AG09319 (cell line): Measurements from ENCODE around the genes ITCH and EDEM2.

DNA sequence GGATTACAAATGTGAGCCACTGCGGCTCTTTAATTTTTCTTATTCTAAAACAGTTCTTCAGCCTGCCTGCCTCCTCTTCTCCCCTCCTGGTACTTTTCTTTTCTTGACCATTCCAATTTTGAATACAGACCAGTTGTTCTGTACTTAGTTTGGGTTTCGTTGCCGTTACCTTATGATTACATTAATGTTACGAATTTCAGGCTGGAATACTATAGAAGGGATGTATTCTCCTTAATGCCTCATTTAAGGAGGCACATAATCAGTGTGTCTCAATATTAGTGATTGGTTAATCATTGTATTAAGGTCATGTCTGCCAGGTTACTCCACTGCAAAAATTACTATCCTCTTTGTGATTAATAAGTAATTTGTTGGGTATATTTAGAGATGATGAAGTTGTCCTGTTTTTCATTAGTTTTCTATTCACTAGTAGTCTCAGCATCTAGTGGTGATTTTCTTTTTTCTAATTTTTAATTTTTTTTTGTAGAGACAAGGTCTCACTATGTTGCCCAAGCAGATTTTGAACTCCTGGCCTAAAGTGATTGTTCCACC lies 66.3 kb downstream of the CBFA2T2 start:
- RRBS, result no CpG with 5 or more reads among the region's 4 CpGs

DNA sequence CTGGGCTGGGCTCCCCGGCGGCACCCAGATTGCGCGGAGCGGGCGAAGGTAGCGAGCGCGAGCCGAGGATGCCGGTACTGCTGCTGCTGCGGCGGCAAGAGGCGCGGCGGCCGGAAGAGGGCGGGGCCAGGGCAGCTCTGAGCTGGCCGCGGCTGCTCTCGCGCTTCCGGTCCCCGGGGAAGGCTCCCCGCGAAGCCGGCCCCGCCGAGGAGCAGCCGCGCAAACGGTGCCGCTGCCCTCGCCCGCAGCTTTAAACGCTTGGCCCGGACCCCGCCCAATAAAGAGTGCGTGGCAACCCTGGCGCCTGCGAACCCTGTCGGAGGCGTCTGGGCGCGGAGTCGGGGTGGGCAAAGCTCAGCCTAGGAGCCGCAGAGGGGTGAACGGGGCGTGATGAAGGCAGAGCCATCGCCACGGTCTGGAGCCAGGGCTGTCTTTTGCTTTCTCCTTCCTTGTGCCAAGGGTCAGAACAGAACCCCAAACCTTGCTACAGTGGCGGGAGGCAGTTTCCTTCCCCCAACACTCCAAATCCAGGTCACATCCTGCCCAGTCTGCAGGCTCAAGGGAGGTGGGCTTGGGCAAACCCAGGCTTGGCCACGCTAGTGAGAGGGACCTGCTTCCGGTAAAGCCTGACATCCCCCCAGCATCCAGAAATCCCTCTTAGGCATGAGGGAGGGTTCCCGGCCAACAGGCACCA lies 1.6 kb downstream of the C20orf144 start:
- RRBS, result 3% methylated on average over 36 of the region's 55 CpGs

DNA sequence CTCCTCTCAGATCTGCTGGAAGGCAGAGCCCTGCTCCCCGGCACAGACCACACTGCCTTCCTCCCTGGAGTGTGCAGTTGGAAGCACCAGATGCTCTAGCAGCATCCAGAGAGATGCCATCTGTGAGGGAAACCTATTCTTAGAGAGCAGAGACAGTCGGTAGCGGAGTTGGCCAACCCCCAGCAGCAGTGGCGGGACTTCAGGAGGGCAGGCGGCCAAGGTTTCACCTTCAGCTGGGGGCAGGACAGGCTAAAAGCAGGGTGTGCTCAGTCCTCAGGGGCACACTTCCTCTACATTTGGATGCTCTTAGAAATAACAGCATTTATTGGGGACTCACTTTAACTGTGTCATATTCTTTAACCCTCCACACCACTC lies 16.8 kb upstream of the E2F1 start:
- RRBS, result no CpG with 5 or more reads among the region's 5 CpGs

DNA sequence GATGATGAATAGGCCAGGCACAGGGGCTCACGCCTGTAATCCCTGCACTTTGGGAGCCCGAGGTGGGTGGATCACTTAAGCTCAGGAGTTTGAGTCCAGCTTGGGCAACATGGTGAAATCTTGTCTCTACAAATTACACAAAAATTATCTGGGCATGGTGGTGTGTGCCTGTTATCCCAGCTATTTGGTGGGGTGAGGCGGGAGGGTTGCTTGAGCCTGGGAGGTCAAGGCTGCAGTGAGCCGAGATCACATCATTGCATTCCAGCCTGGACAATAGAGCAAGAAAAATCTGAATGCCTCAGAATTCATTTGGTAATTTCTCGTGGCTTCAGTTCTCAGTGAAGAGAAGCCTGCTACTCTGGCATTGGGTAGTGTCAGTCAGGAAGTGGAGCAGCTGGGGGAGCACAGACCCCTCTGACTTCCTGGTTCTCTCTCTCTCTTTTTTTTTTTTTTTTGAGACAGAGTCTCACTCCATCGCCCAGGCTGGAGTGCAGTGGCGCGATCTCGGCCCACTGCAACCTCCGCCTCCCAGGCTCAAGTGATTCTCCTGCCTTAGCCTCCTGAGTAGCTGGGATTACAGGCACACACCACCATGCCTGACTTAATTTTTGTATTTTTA lies 24.2 kb downstream of the ZNF341 start:
- RRBS, result no CpG with 5 or more reads among the region's 10 CpGs

DNA sequence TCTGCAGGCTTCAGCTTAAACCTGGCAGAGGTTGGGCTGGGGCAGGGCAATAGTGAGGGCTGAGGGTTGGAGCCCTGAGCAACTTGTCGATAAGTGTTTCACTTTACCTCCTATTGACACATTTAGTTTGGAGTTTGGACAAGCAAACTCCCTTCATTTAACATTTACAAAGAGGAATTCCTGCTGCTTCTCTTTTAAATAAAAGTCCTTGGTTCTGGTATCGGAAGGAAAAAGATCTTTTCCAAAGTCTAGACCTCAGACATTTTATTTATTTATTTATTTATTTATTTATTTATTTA lies 32.4 kb downstream of the RALY start:
- RRBS, result no CpG with 5 or more reads among the region's 2 CpGs

- RRBS, result no CpG with 5 or more reads among the region's 5 CpGs
Observed at GRCh38 chr20:34035569-34036067, 41.9 kb downstream of the RALY start.

DNA sequence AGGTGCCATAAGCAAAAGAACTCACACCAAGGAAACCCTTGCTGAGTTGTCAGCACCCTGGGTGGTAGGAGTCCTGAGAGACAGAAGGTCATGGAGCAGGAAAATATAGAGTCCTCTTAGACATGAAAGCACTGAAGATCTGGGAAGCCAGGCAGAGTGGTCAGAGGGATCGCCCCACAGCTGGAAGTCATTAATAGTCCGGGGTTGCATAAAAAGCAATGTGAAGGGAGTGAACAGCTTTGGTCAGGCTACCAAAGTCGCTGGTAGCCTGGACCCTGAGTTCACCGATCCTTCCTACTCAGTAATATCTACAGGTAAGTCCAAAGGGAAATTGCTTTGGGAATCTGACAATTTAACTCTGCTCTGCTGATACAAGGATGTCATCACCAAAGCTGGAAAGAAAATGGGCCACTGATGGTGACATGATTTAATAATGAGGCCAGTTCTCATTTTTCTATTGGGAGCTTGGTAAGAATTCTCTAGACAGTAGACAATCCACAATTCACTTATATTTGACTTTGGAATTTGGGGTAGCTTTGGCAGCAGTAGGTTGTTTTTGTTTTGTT lies 54.9 kb upstream of the ASIP start:
- RRBS, result no CpG with 5 or more reads among the region's 4 CpGs

DNA sequence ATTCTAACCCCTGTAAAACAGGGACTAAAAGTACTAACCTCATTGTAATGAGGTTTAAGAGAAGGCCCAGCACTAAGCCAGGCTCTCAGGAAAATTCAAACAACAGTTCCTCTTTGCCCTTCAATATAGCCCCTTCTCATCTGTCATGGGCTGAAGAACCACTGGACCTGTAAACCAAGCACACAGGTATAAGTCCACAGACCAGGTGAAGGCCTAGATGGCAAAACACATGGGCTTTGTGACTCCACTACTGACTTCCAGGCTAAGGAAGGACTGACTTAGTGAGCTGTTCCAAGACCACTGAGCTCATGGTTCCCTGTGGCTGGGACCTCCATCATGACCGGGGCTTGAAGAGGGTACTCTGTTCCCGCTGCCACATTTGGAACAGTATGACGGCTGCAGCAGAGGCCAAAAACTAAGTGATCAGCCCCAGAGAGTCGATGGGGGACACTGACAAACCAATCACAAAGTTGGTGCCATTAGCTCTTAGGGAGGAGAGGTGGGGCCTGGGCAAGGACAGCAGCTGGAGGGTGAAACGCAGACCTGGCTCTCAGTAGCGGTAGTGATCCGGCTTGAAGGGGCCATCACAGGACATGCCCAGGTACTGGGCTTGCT lies 22.6 kb downstream of the AHCY start:
- RRBS, result no CpG with 5 or more reads among the region's 7 CpGs

DNA sequence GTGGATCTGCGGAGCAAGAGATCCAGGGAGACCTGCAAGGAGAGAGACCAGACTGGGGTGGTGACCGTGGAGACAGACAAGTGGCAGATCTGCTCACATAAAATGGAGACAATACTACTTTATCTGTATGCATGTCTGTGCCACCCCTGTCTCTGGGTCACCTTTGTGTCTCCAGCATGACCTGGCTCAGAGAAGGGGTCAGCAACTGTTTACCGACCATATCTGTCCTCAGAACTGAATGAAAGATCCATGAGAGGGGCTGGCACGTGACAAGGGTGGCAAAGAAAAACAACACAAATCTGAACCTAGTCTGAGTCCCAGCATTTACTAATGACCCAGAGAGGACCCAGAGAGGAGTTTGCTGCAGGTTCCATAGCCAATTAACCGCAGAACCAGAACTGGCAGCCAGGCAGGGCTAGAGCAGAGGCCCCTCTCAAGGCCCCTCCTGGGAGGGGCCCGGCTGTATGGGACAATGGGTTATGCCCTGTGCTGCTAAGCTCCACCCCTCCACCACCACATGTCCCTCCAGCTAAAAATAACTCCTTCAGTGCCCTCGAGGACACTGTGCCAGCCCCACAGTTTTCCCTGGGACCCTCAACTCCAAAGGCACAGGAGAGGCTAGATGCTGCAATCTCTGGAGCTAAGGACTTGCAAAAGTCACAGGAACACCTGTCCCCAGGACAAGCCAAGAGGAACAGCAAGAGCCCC lies 2.2 kb downstream of the AHCY start:
- RRBS, result no CpG with 5 or more reads among the region's 7 CpGs

DNA sequence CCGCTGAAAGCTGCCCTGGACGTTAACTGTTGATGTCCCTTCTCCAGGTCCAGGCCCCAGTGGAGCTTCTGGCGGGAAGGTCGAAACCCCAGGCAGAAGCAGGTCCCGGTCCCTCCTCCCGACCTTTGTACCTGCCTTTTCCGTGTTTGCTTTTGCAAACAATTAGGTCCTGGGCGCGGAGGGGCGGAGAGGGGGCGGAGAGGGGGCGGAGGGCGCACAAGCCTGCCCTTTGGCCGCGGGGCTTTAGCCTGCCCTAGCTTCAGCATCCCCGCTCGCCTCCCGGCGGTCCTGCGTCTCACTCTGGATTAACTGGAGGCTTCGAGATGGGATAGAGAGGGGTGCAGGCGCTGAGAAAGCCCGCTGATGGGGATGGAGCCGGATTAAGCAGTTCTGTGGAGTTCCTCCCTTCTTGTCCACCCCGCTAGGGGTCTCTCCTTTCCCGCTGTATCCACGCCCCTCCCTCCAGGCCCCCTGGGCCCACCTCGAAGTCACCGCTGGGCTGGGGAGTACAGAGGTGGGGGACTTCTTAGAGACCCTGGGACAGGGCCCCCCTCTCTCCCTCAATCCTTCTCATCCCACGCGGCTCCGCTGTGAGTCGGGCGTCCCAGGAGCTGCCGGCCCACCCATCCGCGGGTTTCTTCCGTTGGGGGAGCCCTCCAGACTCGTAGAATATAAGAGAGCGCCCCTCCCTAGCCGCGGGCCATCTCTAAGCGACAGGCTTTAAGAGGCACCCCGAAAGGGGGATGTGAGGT lies 8.4 kb upstream of the AHCY start:
- RRBS, result 11% methylated on average over 6 of the region's 44 CpGs

GRCh38 chr20:34343498-34344199 lies 19.4 kb upstream of the ITCH start:
- RRBS, result no CpG with 5 or more reads among the region's 9 CpGs

GRCh38 chr20:34362953-34363821 lies at the start of gene ITCH:
ITCH (plus strand) TSS chr20:34363273.
- RRBS, result under 1% methylated on average over 49 of the region's 75 CpGs

- RRBS, result no CpG with 5 or more reads among the region's 20 CpGs
Observed at GRCh38 chr20:34546654-34547491, 11.6 kb upstream of the MAP1LC3A start.

DNA sequence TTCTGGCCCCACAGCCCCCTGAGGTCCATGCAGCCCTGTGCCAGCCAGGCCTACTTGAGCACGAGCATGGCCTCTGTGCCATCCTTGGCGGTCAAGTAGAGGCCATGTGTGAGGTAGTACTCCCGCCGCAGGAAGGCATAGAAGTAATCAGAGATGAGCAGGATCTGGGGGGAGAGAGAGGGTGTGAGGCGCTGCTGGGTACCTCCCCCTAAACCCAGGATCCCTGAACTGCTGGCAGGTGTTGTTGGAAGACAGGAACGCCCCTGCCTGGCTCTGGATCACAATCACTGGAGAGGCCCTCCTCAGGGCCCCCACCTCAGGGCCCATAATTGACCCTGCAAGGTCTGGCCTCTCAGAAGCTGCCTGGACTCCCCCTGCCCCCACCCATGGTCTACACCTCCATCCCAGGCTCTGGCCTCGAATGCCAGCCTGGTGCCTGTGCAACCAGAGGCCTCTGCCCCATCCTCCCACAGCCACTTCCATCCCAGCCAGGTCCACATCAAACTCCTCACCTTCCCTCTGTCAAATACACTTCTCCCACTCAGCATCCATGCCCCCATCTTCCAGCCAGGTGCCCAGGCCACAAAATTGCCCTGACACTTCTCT lies 2.4 kb downstream of the MAP1LC3A start:
- RRBS, result no CpG with 5 or more reads among the region's 7 CpGs

DNA sequence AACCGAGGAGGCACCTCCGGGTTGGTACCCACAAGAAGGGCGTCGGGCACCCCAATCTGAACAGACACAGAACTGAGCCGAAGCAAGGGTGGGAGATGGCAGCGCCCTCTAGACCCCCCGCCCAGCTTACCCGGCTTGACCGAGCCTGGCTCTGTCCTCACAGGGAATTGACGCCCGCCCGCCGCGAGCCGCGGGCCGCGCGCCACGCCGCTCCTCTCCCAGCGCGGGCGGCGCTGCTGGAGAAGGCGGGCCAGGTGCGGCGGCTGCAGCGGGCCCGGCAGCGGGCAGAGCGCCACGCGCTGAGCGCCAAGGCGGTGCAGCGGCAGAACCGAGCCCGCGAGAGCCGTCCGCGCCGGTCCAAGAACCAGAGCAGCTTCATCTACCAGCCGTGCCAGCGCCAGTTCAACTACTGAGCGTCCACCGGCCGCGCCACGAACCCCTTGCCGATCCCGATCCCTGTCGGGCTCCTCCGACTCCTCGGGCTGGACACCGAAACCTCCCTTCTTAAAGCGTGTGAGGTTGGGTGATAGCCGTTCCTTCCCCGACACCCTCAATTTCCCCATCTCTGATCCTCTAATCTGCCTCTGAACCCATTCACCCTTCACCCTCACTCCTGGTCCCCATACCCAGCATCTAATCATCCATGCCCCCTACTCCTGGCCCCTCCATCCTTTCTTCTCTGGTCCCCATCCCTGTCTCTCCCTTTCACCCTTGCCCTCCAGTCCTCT lies 5.9 kb downstream of the TP53INP2 start:
- RRBS, result 2% methylated on average over 18 of the region's 60 CpGs

DNA sequence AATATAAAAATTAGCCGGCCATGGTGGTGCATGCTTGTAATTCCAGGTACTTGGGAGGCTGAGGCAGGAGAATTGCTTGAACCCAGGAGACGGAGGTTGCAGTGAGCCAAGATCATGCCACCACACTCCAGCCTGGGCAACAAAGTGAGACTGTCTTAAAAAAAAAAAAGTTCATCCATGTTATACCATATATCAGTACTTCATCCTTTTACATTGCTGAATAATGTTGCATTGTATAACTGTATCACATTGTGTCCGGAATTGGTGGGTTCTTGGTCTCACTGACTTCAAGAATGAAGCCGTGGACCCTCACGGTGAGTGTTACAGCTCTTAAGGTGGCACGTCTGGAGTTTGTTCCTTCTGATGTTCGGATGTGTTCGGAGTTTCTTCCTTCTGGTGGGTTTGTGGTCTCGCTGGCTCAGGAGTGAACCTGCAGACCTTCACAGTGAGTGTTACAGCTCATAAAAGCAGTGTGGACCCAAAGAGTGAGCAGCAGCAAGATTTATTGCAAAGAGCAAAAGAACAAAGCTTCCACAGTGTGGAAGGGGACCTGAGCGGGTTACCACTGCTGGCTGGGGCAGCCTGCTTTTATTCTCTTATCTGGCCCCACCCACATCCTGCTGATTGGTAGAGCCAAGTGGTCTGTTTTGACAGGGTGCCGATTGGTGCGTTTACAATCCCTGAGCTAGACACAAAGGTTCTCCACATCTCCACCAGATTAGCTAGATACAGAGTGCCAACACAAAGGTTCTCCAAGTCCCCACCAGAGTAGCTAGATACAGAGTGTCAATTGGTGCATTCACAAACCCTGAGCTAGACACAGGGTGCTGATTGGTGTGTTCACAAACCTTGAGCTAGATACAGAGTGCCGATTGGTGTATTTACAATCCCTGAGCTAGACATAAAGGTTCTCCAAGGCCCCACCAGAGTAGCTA lies 21.5 kb downstream of the ACSS2 start:
- RRBS, result no CpG with 5 or more reads among the region's 13 CpGs

GRCh38 chr20:35002384-35003476 lies 47.1 kb downstream of the MYH7B start:
- RRBS, result no CpG with 5 or more reads among the region's 18 CpGs

GRCh38 chr20:35144733-35145277 lies 2.3 kb downstream of the EDEM2 start:
- RRBS, result no CpG with 5 or more reads among the region's 8 CpGs

DNA sequence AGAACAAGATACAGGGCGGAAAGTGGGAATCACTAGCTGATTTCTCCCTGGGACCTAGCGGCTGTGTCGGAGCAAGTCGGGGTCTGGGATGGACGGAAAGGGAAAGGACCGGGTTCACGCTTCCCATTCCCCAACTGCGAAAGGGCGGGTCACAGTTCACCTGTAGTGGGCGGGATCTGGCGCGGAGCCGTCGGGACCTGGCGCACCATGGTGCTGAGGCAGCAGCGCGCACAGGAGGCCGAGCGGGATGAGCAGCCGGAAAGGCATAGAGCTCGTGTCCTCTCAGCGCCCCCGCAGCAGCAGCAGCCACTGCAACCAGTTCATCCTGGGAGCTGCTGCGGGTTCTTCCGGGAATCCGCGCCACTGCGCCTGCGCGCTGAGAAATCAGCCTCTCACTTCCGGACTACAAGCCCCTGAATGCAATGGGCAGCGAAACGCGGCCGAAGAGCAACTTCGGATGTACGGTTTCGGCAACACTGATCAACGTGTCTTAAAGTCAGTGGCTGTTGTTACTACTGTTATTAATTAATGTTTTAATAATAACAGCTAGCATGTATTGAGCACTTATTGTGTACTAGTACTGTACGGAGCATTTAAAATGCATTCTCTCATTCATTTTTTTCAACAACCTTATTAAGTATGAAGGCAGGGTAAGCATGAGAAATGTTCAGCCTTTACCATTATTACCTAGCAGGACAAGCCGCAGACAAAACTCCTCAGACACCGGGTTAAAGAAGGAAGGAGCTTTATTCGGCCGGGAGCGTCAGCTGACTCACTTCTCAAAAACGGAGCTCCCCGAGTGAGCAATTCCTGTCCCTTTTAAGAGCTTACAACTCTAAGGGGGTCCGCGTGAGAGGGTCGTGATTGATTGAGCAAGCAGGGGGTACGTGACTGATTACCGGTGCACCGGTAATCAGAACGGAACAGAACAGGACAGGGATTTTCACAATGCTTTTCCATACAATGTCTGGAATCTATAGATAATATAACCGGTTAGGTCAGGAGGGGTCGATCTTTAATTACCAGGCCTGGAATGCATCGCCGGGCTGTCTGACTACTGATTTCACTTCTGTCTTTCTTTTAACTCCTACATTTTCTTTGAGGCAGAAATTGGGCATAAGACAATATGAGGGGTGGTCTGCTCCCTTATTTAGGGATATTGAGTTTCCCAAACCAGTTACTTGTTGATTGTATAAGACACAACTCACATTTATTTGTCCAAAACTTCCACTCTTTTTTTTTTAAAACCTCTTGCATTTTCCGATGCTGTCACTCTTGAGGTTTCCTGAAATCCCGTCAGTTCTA lies at the start of gene EDEM2:
Gene EDEM2 (minus strand): TSS at position 345 of the 1,305 bp plus-strand sequence.
- RRBS, result under 1% methylated on average over 11 of the region's 60 CpGs

DNA sequence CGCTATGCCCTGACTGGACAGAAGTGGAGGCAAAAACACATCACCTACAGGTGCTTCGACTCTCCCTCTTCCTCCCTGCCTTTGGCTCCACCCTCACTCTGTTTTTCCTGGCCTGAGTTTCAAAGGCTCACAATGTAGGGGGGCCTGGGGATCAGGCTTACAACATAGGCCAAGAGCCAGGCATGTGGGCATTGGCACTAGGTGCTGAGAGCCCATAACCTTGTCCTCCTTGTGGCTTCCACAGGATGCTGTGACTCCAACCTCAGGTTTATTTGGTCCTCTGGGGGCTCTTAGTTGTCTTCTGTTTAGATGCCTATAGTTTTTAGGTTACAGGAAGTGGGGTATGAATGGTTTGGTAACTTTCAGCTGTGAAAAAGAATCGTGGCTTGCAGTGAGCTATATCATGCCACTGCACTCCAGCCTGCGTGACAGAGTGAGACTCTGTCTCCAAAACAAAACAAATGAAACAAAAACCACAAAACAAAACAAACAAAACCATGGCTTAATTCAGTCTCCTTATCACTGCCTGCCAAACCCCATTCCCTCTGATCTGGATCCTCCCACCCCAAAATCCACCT lies 25.6 kb downstream of the MMP24 start:
- RRBS, result no CpG with 5 or more reads among the region's 4 CpGs